ENCODE measurements around a stretch of chr4.

- PRO-cap: no peak
CAGE:
- cytosol, long polyA minus RNA: no peak
- cytosol, long polyA plus RNA: no peak
- long polyA plus RNA: no peak
- nucleus, long polyA minus RNA: no peak
- nucleus, long polyA plus RNA: no peak
Observed at GRCh38 chr4:25178627-25179537, 18.6 kb upstream of the SEPSECS start.

DNA sequence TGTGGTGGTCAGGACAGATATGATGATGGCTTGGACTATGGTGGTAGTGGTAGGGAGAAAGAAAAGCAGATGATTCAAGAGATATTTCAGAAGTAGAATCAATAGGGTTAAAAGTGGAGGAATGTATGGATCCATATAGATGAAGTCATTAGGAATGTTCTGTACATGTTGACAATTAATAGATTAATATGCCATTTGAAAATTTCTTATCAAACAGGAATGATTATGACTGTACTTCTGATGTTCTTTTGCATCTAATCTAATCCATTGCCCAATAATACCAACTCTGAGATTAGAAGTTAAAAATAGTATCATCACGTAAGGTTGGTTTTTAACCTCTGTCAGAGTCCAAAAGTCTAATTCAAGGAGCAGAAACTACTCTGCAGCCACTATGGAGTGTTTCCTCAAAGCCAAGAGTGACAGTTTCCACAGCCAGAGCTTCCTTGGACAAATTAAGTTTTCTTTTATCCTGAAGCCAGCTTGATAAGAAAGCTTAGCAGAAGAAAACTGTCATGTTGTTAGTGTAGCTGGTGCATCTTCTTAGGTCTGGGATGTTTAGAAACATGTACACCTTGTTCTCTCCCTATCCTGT is 20.6 kb upstream of the PI4K2B start:
- PRO-cap: no peak
CAGE:
- cytosol, long polyA minus RNA: no peak
- cytosol, long polyA plus RNA: no peak
- long polyA plus RNA: no peak
- nucleus, long polyA minus RNA: no peak
- nucleus, long polyA plus RNA: no peak

GRCh38 chr4:25235097-25235883 is 1.5 kb downstream of the PI4K2B start:
- PRO-cap: no peak
CAGE:
- cytosol, long polyA minus RNA: no peak
- cytosol, long polyA plus RNA: no peak
- long polyA plus RNA: no peak
- nucleus, long polyA minus RNA: no peak
- nucleus, long polyA plus RNA: no peak

- PRO-cap: no peak
CAGE:
- cytosol, long polyA minus RNA: no peak
- cytosol, long polyA plus RNA: no peak
- long polyA plus RNA: no peak
- nucleus, long polyA minus RNA: no peak
- nucleus, long polyA plus RNA: no peak
Observed at GRCh38 chr4:25313487-25313770, 855 bp downstream of the ZCCHC4 start.

- PRO-cap: no peak
CAGE:
- cytosol, long polyA minus RNA: no peak
- cytosol, long polyA plus RNA: no peak
- long polyA plus RNA: no peak
- nucleus, long polyA minus RNA: no peak
- nucleus, long polyA plus RNA: no peak
Observed at GRCh38 chr4:25788167-25788550, 74.6 kb downstream of the SEL1L3 start.

DNA sequence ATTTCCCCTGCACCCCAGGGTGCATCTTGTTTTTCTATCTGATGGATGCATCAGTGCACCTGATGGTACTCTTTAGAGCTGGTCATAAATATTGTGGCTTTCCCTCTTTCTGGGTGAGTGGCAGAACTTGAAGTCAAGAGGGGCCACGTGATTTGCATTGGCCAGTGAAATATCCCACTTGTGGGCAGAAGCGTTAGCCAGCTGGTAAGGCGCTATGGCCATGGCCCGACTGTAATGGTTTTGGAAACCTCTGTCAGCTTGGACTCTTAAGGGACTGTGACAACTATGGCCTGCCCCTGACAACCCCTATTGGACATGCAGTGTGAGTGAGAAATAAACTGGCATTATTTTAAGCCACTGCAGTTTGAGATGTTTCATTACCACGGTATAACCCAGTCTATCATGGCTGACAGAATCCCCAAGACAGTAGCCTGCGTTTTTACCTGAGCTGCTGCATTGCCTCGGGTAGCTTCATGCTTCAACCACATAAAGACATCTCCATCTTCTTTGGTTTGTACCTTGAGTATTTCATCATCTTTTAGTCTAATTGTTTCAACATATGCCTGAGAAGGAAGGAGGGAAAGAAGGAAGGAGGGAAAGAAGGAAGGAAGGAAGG is 72.7 kb downstream of the SEL1L3 start:
- PRO-cap: no peak
CAGE:
- cytosol, long polyA minus RNA: no peak
- cytosol, long polyA plus RNA: no peak
- long polyA plus RNA: no peak
- nucleus, long polyA minus RNA: no peak
- nucleus, long polyA plus RNA: no peak

DNA sequence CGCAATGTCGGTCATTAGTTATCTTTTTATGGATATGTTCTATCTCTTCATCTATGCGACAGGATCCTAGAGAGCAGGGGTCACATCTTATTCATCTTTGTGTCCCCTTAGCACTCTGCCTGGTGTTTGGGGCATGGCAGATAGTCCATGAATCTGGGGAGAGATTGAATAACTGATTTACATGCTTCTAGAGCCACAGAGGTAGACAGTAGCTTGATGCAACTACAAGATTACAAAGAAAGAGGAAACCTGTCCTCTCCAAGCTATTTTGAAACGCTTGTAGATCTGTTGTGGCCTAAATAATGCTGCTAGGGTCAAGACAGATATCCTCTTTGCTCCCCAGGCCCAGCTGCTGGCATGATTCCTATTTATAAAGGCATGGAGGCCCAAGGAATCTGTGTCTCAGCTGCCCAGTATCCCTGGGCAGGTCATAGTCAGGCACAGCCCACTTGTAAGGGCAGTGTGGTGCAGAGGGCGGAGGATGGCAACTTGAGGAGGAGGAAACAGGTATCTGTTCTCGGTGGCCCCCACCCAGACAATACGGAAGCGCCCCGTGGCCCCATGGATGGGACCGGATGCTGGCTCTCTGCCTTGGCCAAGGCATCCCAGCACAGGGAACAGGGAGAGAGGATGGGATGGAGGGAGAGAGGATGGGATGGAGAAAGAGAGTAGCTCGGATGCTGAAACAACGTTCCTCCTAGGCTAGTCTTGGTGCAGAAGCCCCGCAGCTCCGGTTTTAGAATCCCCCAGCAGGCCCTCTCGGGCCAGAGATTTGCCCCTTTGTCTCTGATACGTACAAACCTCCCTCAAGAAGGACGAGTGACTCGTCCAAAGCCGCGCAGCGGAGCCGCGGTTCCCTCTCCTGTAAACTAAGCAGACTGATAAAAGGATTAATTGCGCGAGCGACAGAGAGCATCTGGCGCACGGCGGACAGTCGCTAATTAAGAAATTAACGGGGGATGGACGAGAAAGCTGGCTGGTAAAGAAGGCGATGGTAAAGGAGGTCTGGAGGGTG is 798 bp upstream of the SMIM20 start:
- PRO-cap: no peak
CAGE:
- cytosol, long polyA minus RNA: no peak
- cytosol, long polyA plus RNA: no peak
- long polyA plus RNA: no peak
- nucleus, long polyA minus RNA: no peak
- nucleus, long polyA plus RNA: no peak

- PRO-cap: no peak
CAGE:
- cytosol, long polyA minus RNA: no peak
- cytosol, long polyA plus RNA: no peak
- long polyA plus RNA: no peak
- nucleus, long polyA minus RNA: no peak
- nucleus, long polyA plus RNA: no peak
Observed at GRCh38 chr4:25915267-25915912, 1.4 kb downstream of the SMIM20 start.

GRCh38 chr4:25919697-25920204 is 5.7 kb downstream of the SMIM20 start:
- PRO-cap: no peak
CAGE:
- cytosol, long polyA minus RNA: no peak
- cytosol, long polyA plus RNA: no peak
- long polyA plus RNA: no peak
- nucleus, long polyA minus RNA: no peak
- nucleus, long polyA plus RNA: no peak

DNA sequence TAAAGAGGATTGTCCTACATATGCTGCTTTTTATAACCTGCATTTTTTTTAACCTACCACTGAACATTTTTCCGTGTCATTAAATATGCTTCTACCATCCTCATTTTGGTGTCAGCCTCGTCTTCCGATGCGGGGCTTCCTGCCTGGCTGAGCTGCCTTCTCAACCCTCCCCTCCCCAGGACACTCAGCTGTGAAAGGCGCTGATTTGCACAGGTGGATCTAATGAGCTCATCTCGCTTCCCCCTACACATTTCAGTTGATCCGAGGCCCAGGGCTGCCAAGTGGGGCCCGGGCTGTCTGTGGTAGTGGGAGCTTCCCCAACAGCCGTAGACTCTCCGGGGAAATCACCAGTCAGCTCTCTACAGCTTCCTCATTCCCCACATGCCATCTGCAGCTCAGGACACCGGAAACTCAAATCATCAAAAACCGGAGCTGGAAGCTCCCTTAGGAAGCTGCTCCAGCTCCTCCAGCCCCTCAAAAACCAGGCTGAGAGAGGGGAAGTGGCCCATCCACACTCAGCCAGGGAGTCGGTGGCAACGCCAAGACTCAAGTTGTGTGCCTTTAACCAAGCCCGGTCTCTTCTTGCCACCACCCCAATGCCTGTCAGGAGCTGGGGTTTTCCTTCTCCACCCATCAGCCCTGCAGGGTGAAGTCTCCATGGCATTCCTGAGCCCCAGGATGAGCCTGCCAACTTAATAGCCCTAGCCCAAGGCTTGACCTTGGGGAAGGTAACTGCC is 56.3 kb downstream of the SMIM20 start:
- PRO-cap: no peak
CAGE:
- cytosol, long polyA minus RNA: no peak
- cytosol, long polyA plus RNA: no peak
- long polyA plus RNA: no peak
- nucleus, long polyA minus RNA: no peak
- nucleus, long polyA plus RNA: no peak

DNA sequence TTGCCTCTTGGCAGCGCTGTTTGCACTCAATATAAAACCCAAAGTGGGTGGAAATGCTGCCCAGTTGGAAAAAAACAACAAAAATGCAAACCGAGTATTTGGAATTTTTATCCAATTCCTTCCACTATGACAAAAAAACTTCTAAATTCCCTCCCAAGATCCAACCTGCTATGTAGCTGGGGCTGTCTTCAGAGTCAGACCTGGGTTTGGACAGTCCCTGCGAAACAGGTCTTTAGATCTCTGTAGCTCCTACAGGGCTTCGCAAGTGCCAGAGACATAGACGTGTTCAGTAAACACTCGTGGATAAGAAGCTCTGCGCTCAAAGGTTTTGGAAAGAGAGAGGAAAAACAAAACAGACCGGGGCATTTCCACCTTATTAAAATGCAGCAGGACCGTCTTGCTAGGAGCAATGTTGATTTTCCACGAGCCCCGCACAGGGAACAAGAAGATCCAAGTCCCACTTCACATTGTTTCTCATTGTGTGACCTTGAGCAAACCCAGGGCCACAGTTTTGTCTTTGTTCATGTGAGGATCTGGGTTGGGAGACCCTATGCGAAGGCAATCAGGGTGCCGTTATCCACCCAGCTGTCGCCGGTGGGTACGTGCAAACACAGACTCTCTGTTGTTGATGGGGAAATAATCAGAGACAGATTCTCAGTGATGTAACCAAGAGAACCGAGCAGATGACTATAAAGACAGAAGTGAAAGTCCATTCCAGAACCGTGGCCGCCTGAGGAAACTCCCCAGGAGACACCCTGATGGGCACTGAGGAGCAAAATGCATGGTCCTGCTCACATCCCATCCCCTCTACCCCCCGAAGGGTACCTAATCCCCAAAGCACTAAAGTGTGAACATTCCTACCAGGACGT is 102.9 kb upstream of the RBPJ start:
- PRO-cap: no peak
CAGE:
- cytosol, long polyA minus RNA: no peak
- cytosol, long polyA plus RNA: no peak
- long polyA plus RNA: no peak
- nucleus, long polyA minus RNA: no peak
- nucleus, long polyA plus RNA: no peak

GRCh38 chr4:26780492-26781112 is 80.0 kb upstream of the STIM2 start:
- PRO-cap: no peak
CAGE:
- cytosol, long polyA minus RNA: no peak
- cytosol, long polyA plus RNA: no peak
- long polyA plus RNA: no peak
- nucleus, long polyA minus RNA: no peak
- nucleus, long polyA plus RNA: no peak

DNA sequence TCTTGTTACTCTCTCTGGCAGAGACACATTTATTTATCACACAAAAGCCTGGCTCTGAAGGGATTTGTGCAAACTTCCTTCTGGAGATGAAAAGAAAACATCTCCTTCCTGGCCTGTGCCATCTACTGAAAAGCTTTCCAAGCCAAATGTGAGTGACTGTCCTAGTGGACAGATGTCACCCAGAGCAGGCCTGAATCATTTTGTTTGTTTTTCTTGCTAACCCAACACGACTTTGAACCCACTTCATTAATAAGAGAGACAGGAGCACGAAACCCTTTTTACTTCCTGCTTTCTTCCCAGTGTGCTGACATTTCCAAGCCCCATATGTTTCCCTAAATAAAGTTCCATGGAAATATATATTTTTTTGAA is 38.5 kb upstream of the STIM2 start:
- PRO-cap: no peak
CAGE:
- cytosol, long polyA minus RNA: no peak
- cytosol, long polyA plus RNA: no peak
- long polyA plus RNA: no peak
- nucleus, long polyA minus RNA: no peak
- nucleus, long polyA plus RNA: no peak

DNA sequence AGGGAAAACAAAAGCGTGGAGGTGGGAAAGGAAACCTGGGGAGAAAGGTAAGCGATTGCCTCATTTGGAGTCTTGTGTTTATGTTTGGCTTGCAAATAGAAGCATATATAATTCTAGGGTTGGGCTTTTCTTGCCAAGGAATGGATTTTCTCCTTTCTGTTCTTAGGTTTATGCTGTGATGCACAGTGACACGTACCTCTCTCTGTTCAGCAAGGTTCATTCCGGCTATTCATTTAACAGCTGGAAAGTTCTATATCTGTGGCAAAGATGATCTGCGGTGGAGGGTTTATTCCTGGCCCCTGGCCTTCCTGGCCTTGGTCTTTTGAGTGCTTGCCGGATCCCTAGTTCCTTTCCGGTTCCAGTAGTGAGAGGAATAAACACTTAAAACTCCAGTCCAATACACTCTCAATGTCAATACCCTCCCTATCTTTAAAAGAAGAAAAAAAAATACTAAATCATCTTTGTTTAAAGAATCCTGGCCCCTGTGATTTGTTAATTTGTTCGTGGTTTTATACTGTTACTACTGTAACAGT is 2.1 kb upstream of the STIM2 start:
- PRO-cap: no peak
CAGE:
- cytosol, long polyA minus RNA: no peak
- cytosol, long polyA plus RNA: no peak
- long polyA plus RNA: no peak
- nucleus, long polyA minus RNA: no peak
- nucleus, long polyA plus RNA: no peak

GRCh38 chr4:26992573-26993164 is 132.0 kb downstream of the STIM2 start:
- PRO-cap: no peak
CAGE:
- cytosol, long polyA minus RNA: no peak
- cytosol, long polyA plus RNA: no peak
- long polyA plus RNA: no peak
- nucleus, long polyA minus RNA: no peak
- nucleus, long polyA plus RNA: no peak

- PRO-cap: no peak
CAGE:
- cytosol, long polyA minus RNA: no peak
- cytosol, long polyA plus RNA: no peak
- long polyA plus RNA: no peak
- nucleus, long polyA minus RNA: no peak
- nucleus, long polyA plus RNA: no peak
Observed at GRCh38 chr4:27248521-27248961, 387.9 kb downstream of the STIM2 start.

GRCh38 chr4:35988712-35988934 is 255.7 kb downstream of the ARAP2 start:
- PRO-cap: no peak
CAGE:
- cytosol, long polyA minus RNA: no peak
- cytosol, long polyA plus RNA: no peak
- long polyA plus RNA: no peak
- nucleus, long polyA minus RNA: no peak
- nucleus, long polyA plus RNA: no peak

- PRO-cap: no peak
CAGE:
- cytosol, long polyA minus RNA: no peak
- cytosol, long polyA plus RNA: no peak
- long polyA plus RNA: no peak
- nucleus, long polyA minus RNA: no peak
- nucleus, long polyA plus RNA: no peak
Observed at GRCh38 chr4:36322723-36323474, 41.5 kb downstream of the DTHD1 start.

GRCh38 chr4:37197731-37198114 is 46.8 kb upstream of the NWD2 start:
- PRO-cap: no peak
CAGE:
- cytosol, long polyA minus RNA: no peak
- cytosol, long polyA plus RNA: no peak
- long polyA plus RNA: no peak
- nucleus, long polyA minus RNA: no peak
- nucleus, long polyA plus RNA: no peak

DNA sequence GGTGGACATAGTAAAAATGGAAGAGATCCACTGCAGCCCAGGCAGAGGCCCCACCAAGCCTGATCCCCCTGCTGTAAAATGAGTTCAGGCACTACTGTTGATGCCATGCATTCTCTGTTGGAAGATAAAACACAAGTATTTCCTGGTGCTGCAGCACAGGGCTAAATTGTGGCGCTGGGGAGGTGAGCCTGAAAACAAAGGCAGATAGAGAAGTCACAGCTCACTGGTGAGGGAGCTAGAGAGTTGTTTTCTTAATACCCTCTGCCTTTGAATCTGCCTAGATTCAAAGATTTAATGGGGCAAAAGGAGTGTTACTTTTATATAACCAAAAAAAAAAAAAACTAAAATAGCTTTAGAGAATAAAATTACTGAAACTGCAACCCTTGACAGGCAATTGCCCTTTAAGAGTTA is 9.8 kb downstream of the C4orf19 start:
- PRO-cap: no peak
CAGE:
- cytosol, long polyA minus RNA: no peak
- cytosol, long polyA plus RNA: no peak
- long polyA plus RNA: no peak
- nucleus, long polyA minus RNA: no peak
- nucleus, long polyA plus RNA: no peak